SJSA1 (cell line): ENCODE data around the gene LRRC15.

GRCh38 chr3:194270597-194271729, 80.2 kb downstream of the CPN2 start:
- RAMPAGE, long total RNA: no peak

- RAMPAGE, long total RNA: no peak
These were observed 37.5 kb downstream of the CPN2 start for GRCh38 chr3:194313589-194313993.

- RAMPAGE, long total RNA: no peak
These were observed 20.5 kb downstream of the CPN2 start for GRCh38 chr3:194330423-194331190.

GRCh38 chr3:194369440-194369993, at the start of gene LRRC15:
Gene LRRC15 (minus strand): TSS chr3:194369743.
- RAMPAGE, long total RNA: no peak

GRCh38 chr3:194467999-194468934, 18.5 kb downstream of the ATP13A3 start:
- RAMPAGE, long total RNA: no peak

DNA sequence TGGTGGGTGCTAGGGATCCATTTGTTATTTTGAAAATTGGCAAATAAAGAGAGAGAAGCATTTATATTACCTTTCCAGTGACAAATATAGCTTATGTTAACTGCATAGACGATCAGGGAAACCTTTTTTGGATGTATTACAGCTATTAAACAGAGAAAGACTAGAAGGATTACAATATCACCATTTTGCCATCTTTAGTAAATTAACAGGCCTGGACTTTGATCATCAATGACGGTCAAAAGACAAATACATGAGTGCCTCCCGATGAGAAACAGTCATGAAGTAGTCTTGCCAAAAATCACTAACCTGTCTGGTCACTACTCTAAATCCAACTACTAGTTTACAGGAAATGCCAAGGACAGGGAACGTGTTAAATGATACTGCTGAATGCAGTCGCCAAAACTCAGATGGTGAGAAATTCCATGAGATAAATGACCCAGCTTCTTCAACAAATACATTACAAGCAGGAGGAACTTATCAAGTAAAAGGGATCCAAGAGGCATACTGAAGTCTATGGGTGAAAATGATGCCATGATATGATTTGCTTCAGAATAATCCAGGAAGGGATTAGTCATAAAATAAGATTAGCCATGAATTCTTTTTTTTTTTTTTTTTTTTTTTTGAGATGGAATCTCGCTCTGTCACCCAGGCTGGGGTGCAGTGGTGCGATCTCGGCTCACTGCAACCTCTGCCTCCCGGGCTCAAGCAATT, 35.8 kb upstream of the ATP13A3 start:
- RAMPAGE, long total RNA: no peak

DNA sequence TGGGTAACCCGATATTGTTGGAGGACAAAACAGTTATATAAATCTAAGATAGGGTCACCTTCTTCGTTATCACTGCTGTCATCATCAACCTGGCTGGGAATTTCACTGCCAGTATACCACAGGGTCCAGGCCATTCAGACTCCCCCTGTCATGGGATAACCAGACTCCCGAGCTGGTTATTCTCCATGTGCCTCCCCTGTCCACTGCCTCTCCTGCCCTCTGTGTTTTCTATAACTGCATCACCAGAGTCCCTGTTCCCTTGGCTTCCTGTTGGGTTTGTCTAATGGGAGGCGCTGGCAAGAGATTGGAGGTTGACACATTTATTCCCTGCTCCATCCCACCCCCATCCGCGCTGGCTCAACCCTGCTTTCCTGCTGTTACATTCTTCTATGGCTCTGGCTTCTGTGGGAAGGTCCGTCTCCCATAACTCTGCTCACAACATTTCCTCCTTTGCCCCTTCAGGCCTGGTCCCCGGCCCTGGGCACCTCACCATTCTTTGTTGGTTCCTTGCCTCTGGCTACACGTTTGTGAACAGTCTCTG, 68.3 kb upstream of the ATP13A3 start:
- RAMPAGE, long total RNA: no peak

GRCh38 chr3:194571378-194572093, 61.7 kb downstream of the TMEM44 start:
- RAMPAGE, long total RNA: no peak

GRCh38 chr3:194572094-194572803, 61.0 kb downstream of the TMEM44 start:
- RAMPAGE, long total RNA: no peak

- RAMPAGE, long total RNA: no peak
These were observed 23.5 kb downstream of the TMEM44 start for GRCh38 chr3:194609641-194610123.

- RAMPAGE, long total RNA: no peak
These were observed 15.6 kb upstream of the TMEM44 start for GRCh38 chr3:194648774-194649167.

- RAMPAGE, long total RNA: no peak
These were observed 10.7 kb downstream of the LSG1 start for GRCh38 chr3:194661268-194661718.

DNA sequence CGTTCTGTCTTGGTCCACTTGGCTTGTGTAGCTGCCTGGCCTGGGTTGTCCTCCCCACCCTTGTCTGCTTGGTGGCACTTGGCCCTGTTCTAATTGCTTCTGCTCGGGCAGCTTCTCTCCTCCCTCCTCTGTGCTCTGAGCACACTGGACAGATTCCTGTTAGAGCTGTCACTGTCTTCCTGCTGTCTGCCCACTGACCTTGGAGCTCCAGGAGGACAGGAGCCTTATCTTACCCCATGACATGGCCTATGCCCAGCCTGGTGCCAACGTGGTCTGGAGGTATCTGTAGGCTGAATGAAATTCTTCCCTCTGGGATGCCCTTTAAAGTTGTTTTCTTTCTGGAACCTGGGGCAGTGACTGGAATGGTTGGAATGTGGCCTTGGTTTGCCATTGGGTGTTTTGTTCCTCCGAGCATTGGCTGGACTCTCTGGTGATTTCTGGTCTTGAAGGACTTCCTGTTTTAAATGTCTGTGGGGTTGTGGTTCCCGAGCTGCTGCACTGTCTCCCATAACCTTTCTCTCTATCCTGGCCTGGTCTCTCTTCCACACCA, 94.1 kb downstream of the FAM43A start:
- RAMPAGE, long total RNA: no peak

DNA sequence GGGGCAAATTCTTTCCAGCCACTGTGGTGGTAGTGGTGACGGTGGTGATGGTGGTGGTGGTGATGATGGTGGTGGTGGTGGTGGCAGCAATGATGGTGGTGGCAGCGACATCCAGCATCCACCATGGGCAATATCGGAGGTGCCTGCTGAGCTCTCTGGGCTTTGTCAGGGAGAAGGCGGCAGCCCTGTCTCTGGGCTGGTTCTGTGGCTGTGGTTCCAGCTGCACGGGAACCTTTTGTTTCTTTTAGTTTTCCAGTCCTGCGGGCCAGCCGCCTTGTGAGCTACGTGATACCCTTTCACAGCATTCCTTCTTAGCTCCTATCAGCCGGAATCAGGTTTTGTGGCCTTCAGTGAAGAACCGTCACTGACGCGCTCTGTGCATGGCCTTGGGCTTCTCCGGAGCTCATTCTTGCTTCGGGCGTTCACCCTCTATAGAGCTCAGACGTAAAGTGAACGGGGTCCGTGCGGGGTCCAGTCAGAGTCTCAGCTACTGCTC, 166.5 kb downstream of the FAM43A start:
- RAMPAGE, long total RNA: no peak

DNA sequence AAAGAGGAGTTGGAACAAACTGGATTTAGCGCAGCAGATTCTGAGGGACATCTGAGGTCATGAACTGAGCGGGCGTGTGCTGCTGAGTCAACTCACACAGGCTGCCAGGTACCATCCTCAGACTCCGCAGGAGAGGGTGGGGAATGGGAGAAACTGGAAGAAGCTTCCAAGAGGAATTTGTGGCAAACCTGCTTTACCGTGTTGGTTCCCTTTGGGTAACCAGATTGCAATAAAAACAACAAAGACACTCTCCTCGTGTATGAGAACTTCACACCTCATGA, 185.1 kb downstream of the FAM43A start:
- RAMPAGE, long total RNA: no peak

DNA sequence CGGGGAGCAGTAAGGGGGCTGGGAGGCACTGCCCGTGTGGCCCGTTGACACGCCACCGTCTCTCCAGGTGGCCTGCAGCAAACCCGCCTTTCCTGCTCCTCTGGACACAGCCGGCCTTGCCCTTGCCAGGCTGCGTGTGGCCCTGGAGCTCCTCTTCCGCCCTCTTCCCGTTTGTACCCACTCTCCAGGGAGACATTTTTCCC, 184.0 kb downstream of the XXYLT1 start:
- RAMPAGE, long total RNA: no peak

- RAMPAGE, long total RNA: no peak
These were observed 108.9 kb downstream of the XXYLT1 start for GRCh38 chr3:195162076-195162526.

DNA sequence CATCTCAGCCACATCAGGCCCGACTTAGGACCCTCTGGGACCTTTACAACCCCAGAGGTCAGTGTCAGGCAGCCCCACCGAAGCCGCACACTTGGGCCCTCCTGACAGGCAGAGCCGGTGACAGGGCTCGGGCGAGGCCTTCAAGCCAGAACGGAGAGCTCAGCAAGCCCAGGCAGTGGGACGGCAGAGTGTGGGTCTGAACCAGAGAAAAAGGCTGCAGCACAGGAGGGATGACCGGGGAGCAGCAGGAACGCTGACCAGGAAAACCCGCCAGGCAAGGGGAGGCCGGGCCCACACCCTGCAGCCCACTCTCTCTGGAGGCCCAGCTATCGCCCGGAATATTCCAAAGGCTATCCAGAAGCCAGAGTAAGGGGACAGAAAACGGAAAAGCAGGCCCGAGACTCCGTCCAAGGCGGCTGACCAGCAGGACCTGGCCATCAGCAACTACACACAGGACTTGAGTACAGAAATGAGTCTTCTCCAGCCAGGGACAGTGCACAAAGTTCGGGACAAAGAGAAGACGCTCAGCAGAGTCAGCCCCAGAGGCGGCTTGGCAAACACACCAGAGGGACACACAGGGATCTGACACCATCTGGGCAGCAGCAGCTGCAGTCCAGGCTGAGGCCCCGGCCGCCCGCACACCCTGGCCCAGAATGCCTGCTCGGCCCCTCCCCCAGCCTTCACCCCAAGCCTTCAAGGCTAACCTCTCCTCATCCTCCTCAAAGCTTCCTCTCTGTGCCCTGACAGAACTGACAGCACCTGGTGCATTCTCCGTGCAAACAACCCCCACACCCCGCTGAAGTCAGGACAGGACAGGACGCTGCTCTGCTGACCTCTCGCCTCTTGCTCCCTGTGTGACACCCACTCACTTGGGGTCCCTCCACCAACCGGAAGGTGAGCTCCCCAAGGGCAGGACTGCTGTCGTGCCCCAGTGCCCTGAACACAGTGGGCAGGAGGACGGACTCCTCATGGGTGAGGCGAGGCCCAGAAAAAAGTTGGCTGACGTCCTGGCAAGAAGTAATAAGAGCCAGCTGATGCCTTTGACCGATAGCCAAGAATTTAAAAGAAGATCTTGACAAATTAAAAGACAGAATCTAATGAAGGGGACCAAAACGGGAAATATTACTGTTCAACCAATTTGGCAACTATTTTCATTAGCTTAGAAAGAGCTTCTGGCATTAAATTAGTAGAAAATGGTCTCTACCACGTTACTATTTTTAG, 61.1 kb downstream of the XXYLT1 start:
- RAMPAGE, long total RNA: no peak

- RAMPAGE, long total RNA: no peak
These were observed 60.3 kb downstream of the XXYLT1 start for GRCh38 chr3:195210672-195211128.

- RAMPAGE, long total RNA: no peak
These were observed 35.4 kb upstream of the XXYLT1 start for GRCh38 chr3:195306370-195306728.